Duodenum (tissue), 1 donor: ENCODE measurements around the genes DCAF8L1, IL1RAPL1, XK and DYNLT3.

GRCh38 chrX:27981236-27981599, at the start of gene DCAF8L1:
TSS of gene DCAF8L1 (minus strand) at chrX:27981449.
- PRO-cap = no peak

DNA sequence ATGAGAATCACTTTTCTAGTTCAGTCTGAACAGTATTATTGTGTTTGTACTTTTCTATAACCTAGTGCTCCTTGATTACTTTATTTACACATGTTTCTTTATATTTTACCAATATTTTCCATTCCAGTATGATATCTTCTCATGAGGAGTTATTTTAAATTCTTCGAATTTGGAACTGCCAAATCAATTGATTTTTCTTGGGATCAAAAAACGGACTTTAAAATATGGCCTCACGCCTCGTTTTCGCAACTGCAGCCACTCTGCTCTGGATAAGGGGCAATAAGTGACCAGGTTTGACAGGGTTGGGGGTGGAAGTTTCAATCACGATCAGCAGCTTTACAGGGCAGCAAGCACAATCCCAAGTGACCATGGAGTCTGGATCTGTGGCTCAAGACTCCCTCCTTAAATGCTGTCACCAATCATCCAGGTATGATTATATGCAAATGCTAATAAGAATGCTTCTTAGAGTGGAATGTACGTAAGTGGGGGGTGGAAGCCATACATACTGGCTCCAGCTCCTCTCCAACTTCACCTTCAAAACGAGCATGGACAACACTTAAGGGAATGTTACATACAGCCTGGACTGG, 176.8 kb upstream of the DCAF8L1 start:
- PRO-cap = no peak

- PRO-cap = no peak
Measured at GRCh38 chrX:28587379-28587773, at the start of gene IL1RAPL1. TSS of gene IL1RAPL1 (plus strand) at chrX:28587446.

DNA sequence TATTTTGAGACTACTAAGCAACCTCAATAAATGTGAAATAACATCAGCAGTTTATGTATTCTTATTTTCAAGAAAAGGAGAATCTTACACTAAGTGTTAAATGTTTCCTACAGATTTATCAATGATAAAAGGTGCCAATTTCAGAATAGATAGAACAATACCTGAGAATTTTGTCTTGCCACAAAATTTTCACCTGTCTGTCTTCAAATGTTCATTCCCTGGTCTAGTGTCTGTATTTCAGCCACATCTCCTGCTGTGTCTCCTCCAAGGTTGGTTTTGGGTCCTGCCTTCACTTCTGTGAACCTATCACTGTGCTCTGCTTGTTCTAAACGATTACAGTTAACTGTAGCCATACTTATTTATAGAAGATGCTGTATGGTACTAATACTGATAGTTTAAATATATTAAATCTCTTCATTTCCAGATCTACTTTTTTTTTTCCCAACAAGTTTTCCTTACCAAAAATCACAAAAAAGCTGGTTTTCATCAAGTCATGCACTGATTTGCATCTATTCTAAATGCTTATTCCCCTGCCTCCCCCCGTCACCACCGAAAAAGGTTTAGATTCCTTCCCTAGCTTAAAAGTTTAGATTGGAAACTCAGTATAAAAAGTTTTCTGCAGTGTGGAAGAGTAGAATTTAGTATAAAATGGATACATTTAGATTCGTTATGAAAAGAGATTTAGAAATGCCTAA, 45.4 kb downstream of the TAB3 start:
- PRO-cap = no peak

DNA sequence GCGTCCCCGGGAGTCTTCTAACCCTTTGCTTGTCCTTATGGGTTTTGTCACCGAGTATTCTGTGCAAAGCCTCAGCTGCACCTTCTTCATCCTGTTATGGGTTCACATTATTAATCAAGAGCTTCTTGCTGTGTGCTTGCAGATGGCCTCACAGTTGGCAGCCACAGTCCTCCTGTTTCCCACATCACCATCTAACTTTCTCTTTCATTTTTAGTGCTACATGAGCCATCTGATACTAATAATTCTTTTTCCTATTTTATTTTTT, 669 bp upstream of the TAB3 start:
- PRO-cap = unidirectional peak, minus-strand start at position 185 of the sequence

- PRO-cap = no peak
Measured at GRCh38 chrX:31930986-31931524, 859.2 kb upstream of the FTHL17 start.

GRCh38 chrX:32593399-32593726, 618.0 kb downstream of the DMD start:
- PRO-cap = no peak

GRCh38 chrX:32643865-32644522, 567.4 kb downstream of the DMD start:
- PRO-cap = no peak

DNA sequence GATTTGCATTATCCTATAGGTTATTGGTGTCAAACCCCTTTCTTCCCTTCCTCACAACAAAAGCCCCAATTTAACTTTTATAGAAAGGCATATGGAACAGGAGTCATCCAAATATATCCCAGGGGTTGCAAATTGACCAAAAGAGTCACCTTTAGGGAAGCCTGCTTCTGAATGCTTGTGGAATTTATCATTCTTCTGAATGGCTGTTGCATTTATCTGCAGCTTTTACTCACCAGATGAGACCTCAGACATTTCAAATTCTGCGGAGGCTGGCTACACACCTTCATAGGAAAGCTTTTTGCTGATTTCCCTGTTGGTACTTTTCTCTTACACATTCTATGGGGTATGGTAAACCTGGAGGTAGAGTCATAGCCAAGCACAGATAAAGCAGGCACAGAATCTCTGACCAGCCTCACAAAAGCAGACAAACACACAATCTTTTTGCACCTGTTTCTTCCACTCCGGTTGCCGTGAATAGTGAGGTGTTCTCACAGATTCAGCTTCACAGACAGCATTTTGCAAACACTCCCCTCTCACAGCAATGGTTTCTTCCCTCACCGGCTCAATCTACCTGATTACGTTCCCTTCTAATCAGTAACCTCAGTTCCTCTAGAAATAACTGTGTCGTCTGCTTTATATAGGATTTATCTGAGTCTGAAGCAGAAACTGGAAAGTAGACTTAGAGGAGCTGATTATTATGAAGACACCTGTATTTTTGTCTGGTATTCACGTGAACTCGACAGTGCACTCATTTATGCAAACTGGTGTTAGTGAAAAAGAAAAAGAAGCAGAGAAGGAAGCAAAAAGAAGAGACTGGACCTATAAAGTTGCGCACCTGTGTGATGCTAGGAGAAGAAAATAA, 83.2 kb downstream of the DMD start:
- PRO-cap = no peak

GRCh38 chrX:33206948-33207206, 4.5 kb downstream of the DMD start:
- PRO-cap = no peak

DNA sequence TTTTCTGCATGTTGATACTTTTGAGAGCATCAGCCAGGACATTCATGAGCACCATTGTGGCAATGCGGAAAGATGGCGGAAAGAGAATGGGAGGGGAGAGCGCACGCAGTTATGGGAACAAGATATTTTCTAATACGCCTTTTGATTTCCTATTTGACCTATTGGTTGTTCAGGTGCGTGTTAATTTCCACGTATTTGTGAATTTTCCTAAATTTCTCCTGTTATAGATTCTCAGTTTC, 455.5 kb downstream of the CFAP47 start:
- PRO-cap = no peak

- PRO-cap = no peak
Measured at GRCh38 chrX:37573225-37573476, 1.7 kb downstream of the LANCL3 start.

- PRO-cap = bidirectional peak, plus-strand start at chrX:37685791, minus-strand start at chrX:37685672; bidirectional peak, plus-strand start at chrX:37686142, minus-strand start at chrX:37686014
Measured at GRCh38 chrX:37685307-37686605, at the start of gene XK. TSS of gene XK (plus strand) at chrX:37685791.

DNA sequence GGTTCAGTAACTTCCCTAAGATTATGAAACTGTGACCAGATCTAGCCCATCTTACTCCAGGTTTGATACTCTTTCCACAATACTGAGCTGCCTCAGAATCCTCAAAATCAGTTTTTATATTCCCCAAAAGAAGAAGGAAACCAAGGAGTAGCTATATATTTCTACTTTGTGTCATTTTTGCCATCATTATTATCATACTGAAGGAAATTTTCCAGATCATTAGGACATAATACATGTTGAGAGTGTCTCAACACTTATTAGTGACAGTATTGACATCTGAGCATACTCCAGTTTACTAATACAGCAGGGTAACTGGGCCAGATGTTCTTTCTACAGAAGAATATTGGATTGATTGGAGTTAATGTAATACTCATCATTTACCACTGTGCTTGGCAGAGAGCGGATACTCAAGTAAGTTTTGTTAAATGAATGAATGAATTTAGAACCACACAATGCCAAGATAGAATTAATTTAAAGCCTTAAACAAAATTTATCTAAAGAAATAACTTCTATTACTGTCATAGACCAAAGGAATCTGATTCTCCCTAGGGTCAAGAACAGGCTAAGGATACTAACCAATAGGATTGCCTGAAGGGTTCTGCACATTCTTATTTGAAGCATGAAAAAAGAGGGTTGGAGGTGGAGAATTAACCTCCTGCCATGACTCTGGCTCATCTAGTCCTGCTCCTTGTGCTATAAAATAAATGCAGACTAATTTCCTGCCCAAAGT, 31.5 kb downstream of the CYBB start:
- PRO-cap = no peak

GRCh38 chrX:37846827-37847986, at the start of gene DYNLT3:
TSS of gene DYNLT3 (minus strand) at chrX:37847571.
- PRO-cap = bidirectional peak, plus-strand start at chrX:37847681, minus-strand start at chrX:37847589

GRCh38 chrX:37905348-37906351, 58.3 kb upstream of the DYNLT3 start:
- PRO-cap = no peak

DNA sequence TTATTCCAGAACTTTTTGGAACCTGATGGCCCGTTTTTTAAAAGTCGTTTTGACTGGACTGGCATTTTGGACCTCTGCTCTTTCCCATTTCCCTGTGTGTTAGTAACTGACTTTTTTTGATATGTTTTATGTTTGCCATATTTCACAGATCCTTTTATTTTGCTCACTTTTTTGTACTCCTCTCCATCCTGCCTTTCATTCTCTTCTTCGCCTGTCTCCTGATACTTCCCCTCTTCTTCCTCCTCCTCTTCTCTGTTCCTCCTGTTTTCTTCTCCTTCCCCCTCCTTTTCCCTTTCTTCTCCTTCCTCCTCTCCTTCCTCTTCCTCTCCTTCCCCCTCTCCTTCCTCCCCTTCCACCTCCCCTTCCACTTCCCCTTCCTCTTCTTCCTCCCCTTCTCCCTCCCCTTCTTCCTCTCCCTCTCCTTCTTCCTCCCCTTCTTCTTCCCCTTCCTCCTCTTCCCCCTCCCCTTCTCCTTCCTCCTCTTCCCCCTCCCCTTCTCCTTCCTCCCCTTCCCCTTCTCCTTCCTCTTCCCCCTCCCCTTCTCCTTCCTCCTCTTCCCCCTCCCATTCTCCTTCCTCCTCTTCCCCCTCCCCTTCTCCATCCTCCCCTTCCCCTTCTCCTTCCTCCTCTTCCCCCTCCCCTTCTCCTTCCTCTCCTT, 41.6 kb downstream of the RPGR start:
- PRO-cap = no peak

- PRO-cap = no peak
Measured at GRCh38 chrX:38347235-38347598, 5.2 kb upstream of the OTC start.

GRCh38 chrX:38637301-38637813, 76.0 kb downstream of the TSPAN7 start:
- PRO-cap = no peak

DNA sequence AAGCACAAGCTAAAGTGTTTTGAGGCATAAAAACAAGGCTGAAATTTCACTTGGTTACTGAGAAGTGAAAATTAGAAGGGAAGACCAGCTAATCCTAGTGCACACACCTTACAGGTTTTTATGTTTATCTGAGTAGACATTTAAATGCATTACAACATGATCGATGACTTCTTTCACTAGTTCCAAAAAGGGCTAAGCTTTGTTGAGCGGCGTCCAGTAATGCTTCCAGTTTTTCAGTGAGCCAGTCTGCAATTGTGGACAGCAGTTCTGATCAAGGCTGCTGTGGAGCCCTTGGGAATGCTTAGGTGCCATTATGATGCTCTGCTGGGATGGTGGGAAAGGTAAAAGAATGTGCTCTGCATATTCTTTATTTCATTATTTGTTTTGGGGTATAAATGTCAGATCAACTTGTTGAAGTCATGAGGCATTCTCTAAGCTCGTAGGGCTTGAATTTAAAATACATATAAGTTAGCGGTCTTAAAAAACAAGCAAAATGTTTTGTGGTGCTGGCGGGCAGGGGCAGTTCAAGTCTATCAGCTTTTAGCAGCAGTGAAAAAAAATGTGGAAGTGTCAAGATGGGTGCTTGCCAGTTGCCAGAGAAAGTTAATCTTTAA, 5.6 kb downstream of the MID1IP1 start:
- PRO-cap = no peak